Parietal lobe (tissue), 2 donors: ENCODE data around the gene PDE12.

GRCh38 chr3:54225888-54226205 is 103.5 kb downstream of the CACNA2D3 start:
- RAMPAGE, long total RNA: no peak

- RAMPAGE, long total RNA: no peak
These were observed 207.0 kb upstream of the LRTM1 start for GRCh38 chr3:55134943-55135142.

DNA sequence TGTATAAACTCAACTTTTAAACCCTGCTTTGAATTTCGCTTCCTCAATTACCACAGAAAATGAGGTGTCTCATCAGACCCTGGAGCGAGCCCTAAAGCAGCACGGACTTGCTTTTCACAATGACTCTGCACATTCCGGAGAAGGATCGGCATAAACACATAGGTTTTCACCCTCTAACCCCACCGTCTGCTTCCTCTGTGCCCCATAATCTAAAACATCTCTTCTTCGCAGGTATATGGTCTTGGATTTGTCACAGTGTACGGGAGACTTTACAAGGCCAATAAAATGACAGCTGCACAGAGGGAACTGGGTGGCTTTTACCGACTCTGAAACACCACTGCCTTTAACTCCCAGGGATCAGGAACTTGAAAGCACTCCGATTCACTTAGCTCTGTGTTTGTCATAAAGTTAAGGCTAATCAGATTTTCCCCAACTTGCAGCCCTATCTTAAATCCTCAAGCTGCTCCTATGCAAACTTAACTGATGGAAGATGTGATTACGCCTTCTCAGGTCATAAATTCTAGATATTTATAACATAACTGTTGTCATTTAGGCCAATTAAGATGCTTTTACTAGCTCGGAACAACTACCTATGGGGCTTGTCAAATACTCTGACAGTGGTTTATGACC is 133.4 kb upstream of the WNT5A start:
- RAMPAGE, long total RNA: no peak

DNA sequence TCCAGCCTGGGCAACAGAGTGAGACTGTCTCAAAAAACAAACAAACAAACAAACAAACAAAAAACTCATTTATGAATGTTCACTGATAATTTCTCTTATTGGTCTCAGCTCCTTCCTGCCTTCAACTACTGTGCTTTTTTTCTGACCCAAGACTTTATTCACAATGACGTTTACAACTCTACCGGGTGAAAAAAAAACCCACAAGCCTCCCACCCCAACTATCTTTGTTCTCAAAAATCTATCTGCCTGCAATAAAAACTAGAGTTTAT is 52.1 kb upstream of the TASOR start:
- RAMPAGE, long total RNA: no peak

GRCh38 chr3:56801446-56801801 is 325 bp downstream of the ARHGEF3 start:
- RAMPAGE, long total RNA: no peak

DNA sequence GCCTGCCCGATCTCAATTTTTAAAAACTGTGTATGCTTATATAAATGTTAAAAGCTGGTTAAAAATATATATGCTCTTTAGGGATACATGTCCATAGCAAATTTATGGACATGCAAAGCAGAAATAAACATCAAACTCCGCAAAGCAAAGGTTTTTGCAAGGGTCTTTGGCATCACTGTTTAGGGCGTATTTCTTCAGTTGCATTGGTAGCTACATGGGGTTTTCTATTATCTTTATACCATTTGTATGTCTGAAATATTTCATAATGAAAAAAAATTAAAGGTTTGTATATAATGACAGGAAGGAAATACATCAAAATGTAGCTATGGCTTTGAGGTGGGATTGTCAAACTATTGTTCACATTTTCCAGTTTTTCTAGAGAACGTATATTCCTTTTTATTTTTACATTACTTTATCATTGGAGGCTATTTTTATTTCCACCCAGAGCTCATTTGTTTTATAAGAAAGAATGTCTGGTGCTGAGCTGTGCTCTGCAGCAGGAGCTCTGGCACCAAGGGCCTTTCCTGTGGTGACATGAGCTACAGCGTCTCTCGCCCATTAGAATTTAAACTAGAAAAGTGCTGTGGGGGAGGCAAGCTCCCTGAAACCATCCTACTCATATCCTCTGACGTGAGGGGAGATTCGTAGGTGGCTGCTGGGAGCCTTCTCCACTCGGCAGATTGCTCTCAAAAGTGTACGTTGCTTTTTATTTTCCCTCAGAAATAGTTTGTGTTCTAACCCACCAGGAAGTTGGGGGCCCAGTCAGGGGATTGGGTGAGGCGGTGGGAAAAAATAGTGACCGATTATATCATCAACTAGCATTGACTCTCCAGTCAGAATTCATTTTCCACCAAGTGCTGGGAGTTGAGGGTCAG is 76.1 kb upstream of the ARHGEF3 start:
- RAMPAGE, long total RNA: no peak

GRCh38 chr3:56980785-56981208 is 79.7 kb upstream of the SPATA12 start:
- RAMPAGE, long total RNA: no peak

DNA sequence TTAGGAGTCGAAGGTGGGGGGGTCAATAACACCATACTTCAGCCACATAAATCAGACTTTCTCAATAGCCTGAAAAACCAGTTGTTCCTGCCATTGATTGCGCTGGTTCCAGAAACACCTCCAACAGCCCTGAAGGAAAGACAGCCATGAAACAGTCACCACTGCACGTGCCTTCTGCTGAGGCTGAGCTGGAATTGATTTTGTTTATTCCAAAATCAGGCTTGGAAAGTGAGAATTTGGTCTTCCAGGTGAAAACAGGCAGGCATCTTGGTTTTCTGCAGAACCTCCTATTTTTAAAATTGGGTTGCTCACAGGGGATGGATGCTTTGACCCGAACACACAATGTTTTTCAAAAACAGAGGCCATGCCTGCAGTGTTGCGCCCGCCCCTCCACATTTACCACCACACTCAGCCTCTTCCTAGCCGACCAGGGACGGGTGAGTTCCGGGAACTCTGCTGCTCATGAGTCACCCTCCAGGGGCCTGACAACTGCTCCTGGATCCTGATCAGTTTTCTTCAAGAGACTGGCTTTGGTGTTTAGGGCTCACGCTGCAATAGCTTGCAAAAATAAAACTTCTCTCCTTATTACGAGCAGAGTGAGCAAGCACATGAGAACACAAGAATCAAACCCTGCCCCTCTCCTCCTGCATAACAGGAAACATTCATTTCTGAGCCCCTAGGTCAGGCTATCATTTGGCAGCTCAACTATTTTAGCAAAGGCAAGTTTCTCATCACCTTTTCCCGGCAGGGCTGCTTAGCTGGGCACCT is 53.1 kb upstream of the SPATA12 start:
- RAMPAGE, long total RNA: no peak

- RAMPAGE, long total RNA: no peak
These were observed 13.0 kb downstream of the IL17RD start for GRCh38 chr3:57151940-57152741.

DNA sequence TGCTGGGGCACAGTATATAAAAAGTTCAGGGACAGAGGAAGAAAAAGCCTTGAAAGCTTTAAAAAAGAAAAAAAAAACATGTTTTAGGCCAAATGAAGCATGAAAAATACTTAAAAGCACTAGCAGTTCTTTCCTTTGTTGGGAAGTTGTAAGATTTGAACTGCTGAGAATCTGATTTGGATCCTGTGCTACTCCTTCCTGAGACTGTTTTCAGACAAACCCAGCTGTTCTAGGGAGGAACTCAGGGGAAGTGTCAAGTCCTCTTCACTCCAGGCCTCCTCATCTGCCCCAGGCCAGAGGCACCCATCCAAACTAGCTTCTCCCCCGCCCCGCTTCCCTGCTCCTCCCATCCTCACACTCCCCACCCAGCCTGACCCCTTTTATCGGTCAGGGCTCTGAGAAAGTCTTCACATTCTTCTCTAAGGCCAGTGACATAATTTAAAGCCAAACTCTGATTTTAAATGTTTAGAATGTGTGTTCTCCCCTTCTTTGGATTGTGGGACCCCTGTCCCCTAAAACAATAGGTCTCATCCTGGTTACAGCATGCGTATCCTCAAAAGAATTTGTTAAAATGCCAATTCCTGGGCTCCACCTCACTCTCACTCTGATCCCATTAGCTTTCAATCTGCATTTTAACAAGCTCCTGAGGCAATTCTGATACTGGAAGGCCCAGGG is 4.8 kb downstream of the IL17RD start:
- RAMPAGE, long total RNA: no peak

DNA sequence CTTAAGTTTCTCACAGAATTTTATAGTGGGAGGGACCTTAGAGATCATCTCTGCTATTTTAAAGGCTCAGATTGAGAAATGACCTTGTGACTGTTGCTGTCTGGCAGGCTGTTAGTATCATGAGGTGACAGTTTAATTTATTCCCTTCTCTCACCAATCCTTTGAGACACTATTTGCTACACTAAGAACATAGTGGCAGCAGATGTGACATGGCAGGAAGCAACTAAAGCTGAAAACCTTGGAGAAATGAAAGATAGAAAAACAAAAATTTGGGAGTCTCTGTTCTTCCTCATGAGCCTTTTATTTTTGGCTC is 24.9 kb downstream of the APPL1 start:
- RAMPAGE, long total RNA: no peak

DNA sequence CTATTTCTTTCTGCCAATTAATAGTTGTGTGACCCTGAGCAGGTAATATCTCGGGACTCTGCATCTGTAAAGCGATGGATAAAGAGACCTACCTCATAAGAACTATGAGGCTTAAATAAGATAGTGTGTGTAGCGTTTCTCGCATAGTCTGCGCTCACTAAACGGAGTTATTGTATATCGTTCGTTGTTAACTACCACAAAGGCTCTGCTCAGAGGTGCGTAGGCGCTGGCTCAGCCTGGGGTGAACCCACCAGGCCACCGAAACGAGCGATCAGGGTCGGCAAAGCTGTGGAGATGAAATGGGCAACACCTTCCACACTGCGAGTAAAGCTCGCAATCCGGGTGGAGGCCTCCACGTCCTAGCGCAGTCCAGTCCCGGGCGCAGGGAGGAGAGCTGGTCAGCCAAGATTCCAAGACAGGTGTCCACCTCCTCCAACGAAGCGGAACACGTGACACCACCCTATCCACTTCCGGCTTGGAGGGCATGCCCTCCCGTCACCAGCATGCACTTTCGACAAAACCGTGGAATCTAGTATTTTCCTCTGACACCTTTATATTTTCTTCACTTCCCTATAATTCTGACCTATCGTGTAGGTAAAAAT is 395 bp upstream of the PDE12 start:
- RAMPAGE, long total RNA: no peak

DNA sequence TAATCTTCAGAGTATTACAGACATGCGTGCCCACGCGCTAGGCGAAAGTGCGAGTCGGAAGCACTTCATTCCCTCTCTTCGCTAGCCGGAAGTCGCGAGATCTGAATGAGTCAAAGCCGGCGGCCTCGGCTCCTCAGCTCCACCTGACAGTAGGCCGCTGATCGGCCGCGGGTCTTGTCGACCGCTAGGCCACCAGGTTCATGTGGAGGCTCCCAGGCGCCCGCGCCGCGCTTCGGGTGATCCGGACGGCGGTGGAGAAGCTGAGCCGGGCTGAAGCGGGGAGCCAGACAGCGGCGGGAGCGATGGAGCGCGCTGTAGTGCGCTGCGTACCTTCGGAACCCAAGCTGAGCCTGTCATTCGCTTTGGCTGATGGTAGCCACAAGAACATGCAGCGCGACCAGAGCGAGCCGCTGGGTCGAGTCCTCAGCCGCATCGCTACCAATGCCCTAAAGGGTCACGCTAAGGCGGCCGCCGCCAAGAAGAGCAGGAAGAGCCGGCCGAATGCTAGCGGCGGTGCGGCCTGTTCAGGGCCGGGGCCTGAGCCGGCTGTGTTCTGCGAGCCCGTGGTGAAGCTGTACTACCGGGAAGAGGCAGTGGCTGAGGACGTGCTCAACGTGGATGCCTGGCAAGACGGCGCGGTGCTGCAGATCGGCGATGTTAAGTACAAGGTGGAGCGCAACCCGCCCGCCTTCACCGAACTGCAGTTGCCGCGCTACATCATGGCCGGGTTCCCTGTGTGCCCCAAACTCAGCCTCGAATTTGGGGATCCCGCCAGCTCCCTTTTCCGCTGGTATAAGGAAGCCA is at the start of gene PDE12:
PDE12 (plus strand) TSS at position 95 of the 804 bp plus-strand sequence.
- RAMPAGE, long total RNA: no peak

DNA sequence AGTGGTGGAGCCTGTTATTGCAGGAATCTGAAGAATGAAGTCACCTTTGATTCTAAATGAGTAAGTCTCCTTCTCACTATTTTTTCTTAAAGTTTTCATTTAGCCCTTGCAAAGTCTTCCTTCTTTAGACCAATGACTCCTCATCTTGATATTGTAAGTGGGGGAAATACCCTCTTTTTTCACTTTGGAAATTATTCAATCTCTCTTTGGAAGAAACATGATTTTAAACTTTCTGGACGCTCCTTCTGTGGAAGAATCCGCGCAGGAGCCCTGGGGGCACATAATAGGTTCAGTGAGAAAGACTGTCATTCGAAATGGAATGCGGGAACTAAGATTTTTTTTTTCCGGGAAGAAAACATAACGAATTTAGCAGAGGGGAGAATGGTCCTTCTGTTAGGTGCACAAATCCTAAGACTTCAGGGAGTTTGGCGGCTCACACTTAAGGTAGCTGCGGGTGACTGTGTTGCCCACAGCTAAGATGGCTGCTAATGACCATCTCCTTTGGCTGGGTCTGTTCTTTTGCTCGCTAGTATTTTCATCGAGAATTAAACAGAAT is 605 bp upstream of the SLMAP start:
- RAMPAGE, long total RNA: no peak

DNA sequence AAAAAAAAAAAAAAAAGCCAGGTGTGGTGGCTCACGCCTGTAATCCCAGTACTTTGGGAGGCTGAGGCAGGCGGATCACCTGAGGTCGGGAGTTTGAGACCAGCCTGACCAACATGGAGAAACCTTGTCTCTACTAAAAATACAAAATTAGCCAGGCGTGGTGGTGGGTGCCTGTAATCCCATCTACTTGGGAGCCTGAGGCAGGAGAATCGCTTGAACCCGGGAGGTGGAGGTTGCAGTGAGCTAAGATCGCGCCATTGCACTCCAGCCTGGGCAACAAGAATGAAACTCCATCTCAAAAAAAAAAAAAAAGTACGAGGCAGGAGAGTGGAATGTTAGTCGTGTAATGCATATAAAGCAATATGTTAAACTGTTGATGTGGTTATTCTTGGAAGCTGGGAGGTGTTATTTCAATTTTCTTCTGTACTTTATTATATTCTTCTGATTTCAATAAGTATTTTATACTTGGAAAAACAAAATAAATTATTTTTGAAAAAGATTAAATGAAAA is 41.1 kb downstream of the SLMAP start:
- RAMPAGE, long total RNA: no peak

GRCh38 chr3:57956518-57956870 is 51.7 kb upstream of the FLNB start:
- RAMPAGE, long total RNA: no peak

DNA sequence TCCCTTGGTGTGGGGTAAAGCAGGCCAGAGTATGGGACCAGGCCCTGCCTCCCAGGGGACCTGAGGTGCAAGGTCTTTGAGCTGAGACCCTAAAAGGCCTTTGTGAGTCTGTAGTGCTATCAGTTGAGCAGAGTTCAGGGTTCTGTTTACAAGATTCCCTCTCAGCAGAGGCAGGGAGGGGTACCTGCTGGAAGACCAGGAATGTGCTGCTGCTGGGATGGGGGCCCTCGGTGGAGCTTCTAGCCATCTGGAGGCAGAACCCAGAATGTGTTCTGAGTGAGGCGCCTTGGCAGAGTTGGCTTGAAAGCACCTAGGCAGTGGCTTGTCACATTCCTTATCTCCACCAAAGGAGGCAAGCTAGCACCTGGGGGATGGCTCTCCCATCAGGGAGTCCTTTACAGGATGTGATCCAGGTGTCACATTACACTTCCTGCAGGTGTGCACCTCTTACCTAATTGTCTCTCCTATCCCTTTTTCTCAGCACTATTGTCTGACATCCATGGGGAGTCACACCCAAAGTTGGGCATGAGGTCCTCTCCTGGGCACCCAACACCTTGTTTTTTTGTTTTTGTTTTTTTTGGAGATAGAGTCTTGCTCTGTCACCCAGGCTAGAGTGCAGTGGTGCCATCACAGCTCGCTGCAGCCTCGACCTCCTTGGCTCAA is 13.1 kb downstream of the FLNB start:
- RAMPAGE, long total RNA: no peak

DNA sequence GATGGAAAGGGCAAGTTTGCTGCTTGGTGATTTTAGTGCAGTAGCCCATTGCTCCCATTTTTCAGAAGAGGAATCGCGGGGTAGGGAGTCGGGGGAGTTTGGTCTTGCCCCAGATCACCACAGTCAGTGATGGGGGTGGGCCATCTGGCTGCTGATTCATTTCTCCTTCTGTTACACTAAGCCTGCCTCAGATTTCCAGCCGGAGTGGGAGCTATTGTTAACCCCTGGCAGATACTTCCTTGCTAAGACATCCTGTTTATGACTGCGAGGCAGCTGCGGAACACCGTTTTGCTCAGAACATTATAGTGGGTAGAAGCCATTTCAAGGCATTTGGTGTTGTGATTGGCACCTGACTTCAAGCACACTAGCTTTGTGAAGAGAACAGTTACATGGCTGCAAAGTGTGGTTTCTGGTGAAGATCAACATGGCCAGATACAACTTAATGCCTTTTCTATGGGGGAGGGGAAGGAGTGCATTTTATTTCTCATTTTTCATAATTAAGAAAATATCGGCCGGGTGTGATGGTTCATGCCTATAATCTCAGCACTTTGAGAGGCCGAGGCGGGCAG is 73.8 kb downstream of the FLNB start:
- RAMPAGE, long total RNA: no peak

GRCh38 chr3:58102896-58103774 is 94.9 kb downstream of the FLNB start:
- RAMPAGE, long total RNA: no peak

- RAMPAGE, long total RNA: no peak
These were observed 96.5 kb downstream of the FLNB start for GRCh38 chr3:58104484-58105446.